Fibroblast of the aortic adventitia (primary cell): Measurements from ENCODE around the genes NLRP8, GALP, EDDM13 and ZNF582.

GRCh38 chr19:55486848-55488155, 934 bp upstream of the SSC5D start:
- CAGE, long polyA plus RNA = no peak

DNA sequence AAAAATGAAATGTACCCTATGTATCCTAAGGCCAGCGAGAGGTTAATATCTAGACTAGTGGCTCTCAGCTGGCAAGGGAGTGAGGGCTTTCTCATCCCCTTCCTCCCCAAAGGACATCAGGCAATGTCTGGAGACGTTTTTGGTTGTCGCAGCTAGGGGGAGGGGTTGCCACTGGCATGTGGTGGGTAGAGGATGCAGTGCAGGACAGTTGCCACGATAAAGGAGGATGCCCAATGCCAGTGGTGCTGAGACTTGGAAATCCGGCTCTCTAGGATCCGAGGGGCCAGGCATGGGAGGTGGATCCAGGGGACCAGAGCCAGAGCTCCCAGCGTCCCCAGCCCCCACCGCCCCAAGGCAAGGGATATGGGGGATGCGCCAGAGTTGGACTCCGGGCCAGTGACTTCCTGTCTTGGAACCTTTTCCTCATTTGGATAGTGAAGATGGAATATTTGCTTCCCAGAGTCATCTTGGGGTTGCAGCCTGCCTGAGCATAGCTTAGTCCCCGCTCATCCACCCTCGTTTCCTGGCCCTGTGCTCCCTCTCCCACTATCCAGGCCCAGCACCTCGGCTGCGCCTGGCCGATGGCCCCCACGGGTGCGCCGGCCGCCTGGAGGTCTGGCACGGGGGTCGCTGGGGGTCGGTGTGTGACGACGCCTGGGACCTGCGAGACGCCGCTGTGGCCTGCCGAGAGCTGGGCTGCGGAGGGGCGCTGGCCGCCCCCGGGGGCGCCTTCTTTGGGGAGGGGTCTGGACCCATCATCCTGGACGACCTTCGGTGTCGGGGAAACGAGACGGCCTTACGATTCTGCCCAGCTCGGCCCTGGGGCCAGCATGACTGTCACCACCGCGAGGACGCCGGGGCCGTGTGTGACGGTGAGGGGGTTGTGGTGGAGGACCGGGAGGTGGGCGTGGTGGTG, 5.1 kb downstream of the SSC5D start:
- CAGE, long polyA plus RNA = no peak

DNA sequence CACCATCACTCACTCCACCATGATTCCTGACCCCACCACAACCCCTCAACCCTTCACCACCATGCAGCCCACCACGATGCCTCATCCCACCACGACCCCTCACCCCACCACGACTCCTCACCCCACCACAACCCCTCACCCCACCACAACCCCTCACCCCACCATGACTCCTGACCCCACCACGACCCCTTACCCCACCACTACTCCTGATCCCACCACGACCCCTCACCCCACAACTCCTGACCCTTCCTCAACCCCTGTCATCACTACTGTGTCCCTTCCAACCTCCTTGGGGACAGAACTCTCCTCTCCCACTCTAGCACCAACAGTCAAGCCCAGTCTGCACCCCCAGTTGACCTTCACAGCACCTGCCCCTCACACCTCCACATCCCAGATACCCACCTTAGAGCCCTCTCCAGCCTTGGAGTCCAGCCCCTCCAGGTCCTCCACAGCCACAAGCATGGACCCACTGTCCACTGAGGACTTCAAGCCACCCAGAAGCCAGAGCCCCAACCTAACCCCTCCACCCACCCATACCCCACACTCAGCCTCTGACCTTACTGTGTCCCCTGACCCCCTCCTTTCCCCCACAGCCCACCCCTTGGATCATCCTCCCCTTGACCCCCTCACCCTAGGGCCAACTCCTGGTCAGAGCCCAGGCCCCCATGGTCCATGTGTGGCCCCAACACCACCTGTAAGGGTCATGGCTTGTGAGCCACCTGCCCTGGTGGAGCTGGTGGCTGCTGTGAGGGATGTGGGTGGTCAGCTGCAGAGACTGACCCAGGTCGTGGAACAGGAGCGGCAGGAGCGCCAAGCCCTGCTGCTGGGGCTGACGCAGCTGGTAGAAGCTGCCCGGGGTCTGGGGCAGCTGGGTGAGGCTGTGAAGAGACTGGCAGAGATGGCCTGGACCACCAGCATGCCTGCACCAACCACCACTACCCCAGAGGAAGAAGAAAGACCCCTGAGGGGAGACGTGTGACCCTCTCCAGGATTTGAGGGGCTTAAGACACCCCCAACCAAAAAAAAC, 18.6 kb downstream of the SBK2 start:
- CAGE, long polyA plus RNA = no peak

GRCh38 chr19:55587044-55587847, 6.6 kb upstream of the ZNF579 start:
- CAGE, long polyA plus RNA = no peak

DNA sequence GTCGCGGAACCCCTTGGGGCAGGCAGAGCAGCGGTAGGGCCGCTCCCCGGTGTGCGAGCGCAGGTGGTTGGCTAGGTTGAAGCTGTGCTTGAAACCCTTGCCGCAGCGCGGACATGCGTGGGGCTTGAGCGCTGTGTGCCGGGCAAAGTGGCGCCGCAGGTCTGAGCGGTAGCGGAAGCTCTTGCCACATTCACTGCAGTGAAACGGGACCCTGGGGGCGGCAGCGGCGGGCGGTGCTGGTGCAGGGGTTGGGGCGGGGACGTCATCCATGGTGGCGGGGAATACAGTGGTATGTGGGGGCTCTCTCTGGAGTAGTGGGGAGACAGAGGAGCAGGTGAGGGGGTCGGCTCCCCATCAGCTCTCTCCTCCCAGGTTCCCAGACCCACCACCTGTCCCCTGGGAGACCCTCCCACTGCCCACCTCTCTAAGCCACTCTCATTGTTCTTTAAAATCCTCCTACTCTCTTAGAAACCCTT, 1.7 kb downstream of the FIZ1 start:
- CAGE, long polyA plus RNA = no peak

- CAGE, long polyA plus RNA = no peak
These were observed 821 bp downstream of the ZNF865 start for GRCh38 chr19:55605861-55607074.

DNA sequence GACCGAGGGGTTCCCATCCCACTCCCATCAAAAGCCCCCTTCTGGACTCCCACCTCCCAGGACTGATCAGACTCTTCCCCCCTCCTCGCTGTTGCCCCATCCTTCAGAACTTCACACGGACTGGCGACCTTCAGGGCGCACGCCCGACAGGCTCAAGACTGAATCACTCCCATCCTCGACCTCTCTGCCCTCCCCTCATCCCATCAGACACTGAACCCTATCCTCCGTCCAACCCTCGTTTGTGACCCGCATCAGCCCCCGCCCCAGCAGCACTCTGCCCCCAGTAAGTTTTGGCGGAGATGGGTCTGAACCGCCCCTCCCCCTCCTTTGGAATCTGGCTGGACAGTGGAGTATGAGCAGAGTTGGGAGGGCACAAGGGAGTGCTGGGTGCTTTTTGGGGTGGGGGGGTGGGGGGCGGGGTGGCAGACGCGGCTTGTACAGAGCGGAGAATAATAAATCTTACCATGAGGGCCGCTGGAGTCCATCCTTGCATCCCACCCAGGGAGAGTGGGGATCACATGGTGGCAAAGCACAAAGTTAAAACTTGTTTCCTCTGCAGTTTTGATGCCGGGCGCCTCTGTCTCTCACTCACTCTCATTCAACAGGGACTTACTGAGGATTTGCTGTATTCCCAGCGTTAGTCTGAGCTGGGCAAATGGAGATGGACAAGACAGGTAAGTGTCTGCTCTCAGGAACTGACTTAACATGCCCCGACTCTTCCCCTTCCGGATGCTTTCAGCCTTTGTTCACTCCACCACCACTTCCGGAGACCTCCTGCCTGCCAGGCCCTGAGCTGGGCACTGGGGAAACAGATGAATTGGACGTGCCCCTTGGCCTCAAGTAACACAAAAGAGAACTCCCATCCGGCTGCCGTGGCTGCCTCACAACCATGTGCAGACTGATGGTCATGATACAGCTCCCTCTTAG, 7.3 kb downstream of the ZNF784 start:
- CAGE, long polyA plus RNA = no peak

DNA sequence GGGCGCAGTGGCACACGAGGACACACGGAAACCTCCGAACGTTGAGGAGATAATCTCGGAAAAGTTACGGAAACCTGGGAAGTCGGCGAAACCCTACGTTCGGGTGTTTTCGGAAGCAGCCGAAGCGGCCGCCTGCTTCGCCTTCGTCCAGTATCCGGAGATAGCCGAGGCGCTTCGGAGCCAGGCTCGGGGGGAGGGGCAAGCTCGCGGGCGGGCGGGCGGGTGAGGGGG, 218 bp upstream of the U2AF2 start:
- CAGE, long polyA plus RNA = no peak

- CAGE, long polyA plus RNA = no peak
These were observed 804 bp upstream of the EPN1 start for GRCh38 chr19:55673922-55674921.

DNA sequence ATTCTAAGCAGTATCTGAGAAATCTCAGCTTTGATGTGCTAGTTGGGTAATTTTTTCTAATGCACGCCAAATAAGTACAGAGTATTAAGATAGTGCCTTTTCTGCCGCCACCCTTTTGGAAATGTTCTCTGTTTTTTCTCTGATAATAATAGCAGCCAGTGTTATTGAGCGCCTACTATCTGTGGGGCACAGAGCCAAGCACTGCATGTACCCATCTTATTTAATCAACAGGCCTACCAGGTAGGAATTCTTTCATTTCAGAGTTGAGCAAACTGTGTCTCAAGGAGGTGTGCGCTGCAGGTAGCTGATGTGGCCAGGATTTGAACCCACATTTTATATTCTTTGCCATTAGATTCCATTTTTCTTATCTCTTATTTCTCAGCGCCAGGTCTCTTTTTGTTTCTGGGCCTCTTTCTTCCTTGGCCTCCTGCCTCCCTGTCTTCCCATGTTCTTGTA, 1.4 kb downstream of the EPN1 start:
- CAGE, long polyA plus RNA = no peak

- CAGE, long polyA plus RNA = no peak
These were observed 3.3 kb downstream of the EPN1 start for GRCh38 chr19:55678075-55678988.

DNA sequence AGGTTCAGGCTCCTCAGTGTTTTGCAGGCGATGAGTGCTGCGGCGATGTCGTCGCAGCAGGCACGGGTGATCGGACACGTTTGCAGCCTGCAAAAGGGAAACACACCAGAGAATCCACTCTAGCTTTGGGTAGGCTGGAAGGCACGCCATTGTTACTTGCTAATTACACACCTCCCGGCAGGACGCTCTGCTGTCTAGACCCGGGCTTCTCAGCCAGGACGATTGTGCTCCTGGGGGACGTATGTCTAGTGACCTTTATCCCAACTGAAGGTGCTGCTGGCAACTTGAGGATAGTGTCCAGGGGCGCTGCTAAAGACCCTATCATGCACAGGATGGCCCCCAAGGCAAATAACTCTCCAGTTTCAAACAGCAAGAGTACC, 26.3 kb downstream of the NLRP9 start:
- CAGE, long polyA plus RNA = no peak

DNA sequence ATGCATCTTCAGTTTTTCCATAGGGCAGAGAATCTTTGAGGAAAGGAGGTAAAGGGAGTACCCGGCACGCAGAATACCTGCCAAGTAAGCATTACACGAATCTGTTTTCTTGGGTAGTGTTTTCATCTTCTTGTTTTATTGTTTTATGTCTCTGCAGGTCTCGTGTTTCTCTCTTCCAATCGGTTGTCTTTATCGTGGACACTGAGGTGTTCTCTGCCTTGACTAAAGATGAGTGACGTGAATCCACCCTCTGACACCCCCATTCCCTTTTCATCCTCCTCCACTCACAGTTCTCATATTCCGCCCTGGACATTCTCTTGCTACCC, at the start of gene NLRP8:
NLRP8 (plus strand) TSS at position 158 of the 326 bp plus-strand sequence.
- CAGE, long polyA plus RNA = no peak

- CAGE, long polyA plus RNA = no peak
These were observed 14.7 kb downstream of the ZNF787 start for GRCh38 chr19:56106233-56106881.

GRCh38 chr19:56114179-56114907, 6.8 kb downstream of the ZNF787 start:
- CAGE, long polyA plus RNA = no peak

GRCh38 chr19:56118519-56119399, 2.3 kb downstream of the ZNF787 start:
- CAGE, long polyA plus RNA = no peak

DNA sequence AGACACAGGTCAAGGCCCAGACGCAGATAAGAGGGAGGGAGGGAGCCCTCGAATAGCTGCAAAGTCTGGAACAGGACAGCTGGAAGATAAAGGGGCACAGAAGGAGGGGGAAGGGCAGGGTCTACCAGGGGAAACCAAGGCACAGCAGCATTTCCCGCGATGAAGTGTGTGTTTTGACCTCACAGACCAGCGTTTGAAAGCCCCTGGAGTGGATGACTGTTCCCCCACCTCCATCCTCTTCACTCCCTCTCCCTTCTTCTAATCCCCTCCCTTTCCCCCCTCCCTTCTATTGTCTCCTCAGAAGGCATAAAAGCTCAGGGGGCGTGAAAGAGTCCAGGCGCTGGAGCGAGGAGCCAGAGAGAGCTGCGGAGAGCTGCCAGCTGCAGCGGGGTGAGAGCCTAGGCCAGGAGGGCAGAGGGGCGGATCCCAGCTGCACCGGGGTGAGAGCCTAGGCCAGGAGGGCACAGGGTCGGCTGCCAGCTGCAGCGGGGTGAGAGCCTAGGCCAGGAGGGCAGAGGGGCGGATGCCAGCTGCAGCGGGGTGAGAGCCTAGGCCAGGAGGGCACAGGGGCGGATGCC, at the start of gene GALP:
GALP (plus strand) TSS at position 336 of the 578 bp plus-strand sequence.
- CAGE, long polyA plus RNA = no peak

GRCh38 chr19:56272707-56272948, at the start of gene EDDM13:
Gene EDDM13, plus strand, starts transcription at chr19:56272748.
- CAGE, long polyA plus RNA = no peak

DNA sequence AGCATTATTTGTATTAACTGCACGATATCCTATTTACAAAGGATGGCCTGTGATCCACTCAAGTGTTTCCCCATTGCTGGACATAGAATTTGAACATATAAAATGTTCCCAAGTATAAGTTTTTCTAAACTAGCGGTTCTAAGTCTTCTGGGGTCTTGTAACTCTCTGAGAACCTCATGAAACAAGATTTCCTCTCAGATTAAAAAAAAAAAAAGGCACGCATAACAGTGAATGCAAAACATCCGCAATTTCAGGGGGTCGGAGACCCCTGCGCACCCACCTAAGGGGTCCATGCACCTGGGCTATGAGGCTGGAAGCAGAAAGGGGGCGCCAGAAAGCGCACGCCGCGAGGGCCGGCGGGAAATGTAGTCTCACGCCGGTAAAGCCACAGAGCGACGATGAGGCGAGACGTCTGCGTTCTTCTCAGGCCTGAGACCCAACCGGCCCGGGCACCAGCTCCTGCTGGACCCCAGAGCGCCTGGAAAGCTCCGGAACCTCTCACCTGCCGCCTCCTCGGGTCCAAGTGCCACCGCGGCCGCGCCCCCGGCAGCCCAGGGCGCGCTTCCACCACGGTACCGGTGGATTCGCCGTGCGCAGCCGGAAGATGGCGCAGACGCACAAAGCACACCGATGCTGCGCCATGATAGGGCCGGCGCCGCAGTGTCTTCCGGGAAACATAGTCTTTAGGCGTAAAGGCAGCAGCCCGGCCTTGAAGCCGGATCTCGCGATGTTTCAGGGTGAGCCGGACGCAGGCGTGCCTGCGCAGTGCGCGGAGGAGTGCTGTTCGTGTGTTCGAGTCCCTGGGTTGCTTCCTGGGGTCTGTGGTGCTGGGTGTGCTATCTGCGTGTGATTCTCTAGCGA, at the start of gene ZNF582:
ZNF582 (minus strand) TSS at position 595 of the 861 bp plus-strand sequence.
- CAGE, long polyA plus RNA = no peak

GRCh38 chr19:56508309-56508958, 779 bp downstream of the ZNF471 start:
- CAGE, long polyA plus RNA = no peak